Pericardium (tissue), 1 donor: ENCODE results near the genes CELSR2 and GPR61.

- RRBS = 1% methylated on average over 21 of the region's 82 CpGs
Observed at GRCh38 chr1:107056900-107057953, 753 bp downstream of the PRMT6 start.

DNA sequence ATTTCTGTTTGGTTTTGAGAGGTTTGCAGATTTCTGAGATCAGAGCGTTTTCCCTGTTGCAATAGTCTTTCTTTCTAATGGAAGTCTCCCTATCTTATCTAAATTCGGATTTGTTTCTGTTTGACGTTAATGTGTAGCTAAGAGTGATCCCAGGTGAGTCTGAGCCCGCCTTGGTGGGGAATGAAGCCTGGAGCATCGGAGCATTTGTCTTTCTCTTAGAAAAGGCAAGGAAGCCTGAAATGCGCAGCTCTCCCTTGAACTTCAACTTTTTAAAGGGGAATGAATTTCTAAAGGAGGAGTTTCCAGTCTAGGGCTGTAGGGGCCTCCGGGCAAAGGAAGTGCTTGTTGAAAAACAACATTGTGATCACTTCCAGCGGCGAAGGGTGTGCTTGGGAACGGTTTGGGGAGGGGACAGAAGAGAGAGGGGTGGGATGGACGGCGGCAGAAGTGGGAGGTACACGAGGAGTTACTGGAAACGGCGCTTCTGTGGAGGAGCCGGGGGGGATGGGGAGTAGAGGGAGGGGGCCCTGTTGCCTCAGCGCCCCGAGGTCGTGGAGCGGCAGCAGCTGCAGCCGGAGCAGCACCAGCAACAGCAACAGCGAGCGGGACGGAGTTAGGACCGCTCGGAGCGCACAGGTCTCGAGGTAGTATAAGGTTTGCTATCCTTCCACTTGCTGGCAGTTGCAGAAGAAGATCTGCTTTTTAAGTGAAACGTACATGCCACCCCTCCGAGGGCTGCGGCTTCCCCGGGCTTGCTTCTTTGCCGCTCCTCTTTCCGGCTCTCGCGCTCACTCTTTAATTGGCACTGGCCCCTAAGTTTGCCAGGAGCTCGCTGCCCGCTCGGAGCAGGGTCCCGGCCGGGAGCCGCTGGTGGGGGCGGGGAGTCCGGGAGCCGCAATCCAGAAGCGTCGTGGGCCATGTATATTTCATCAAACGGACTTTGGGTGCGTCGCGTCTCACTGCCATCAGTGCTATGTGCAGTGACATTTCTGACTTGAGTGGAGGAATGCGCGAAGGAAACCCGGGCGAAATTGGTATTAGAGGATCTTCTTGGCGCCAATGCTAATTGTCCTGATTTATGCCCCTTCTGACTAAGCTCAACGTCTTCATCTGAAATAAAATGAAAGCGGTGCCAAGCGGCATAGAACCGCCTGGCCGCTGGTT lies 901 bp upstream of the NTNG1 start:
- RRBS = 2% methylated on average over 13 of the region's 61 CpGs

GRCh38 chr1:107306710-107307006 lies 165.8 kb downstream of the NTNG1 start:
- RRBS = no CpG with 5 or more reads among the region's 3 CpGs

DNA sequence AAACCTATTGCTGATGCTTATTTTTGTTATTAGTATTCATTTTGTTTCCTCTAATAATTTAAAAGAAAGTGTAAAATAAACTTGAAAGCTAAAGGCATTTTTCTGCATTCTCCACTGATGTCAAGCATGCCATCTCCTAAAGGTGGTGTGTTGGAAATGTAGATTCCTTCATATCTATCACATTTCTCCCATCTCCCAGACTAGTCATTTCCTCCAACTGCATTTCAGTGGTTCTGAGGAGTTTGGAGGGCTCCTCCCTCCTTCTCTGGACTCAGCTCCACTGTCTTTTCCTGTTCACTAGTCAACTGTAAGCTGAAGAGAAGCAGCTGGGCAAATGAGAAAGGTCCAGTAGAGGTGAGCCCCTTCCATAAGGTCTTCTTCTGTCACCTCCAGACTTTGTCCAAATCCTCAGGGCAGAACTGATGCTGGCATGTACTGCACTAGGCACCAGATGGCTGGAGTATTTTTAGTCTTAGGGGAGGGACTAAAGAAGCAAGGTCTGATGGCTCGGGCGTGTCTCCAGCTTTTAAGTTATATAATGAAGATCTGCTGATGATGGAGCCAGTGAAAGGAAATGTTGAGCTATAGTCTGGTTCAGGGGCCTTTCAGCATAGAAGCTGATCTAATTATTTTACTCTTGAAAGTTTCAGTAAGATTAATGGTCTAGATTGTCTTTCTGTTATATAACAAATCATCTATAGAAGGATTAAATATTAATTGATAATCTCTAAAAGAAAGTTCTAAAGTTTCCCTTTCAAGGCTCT lies 186.1 kb downstream of the NTNG1 start:
- RRBS = no CpG with 5 or more reads among the region's 2 CpGs

DNA sequence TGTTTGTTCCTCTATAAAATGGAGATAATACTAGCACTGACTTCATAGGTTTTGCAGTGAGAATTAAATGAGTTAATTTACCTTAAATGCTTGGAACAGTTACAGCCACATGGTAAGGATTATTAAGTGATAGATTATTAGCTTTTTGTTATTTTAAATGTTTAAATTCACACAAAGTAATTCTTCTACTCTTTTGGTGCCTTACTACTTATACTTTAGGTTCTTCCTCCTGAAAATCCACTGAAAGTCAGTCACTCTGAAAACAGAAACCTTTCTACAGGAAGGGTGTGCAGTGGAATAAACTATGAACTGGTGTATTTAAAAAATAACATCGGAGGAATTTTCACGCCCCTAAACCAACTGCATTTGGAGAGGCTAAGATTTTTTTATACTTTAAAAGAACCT lies 279.7 kb downstream of the VAV3 start:
- RRBS = no CpG with 5 or more reads among the region's 2 CpGs

DNA sequence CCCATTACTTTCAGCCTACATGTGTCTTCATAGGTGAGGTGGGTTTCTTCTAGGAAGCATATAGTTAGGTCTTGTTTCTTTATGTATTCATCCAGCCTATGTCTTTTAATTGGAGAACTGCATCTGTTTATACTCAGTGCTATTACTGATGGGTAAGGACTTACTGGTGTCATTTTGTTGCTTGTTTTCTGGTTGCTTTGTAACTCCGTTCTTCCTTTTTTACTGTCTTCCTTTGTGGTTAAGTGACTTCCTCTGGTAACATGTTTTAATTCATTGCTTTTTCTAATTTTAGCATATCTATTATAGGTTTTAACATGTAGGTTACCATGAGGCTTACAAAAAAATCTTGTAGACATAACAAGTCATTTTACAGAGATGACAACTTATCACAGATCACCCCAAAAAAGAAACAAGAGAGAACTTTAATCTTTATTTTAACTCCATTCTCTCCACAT lies 160.8 kb downstream of the VAV3 start:
- RRBS = no CpG with 5 or more reads among the region's 1 CpG

DNA sequence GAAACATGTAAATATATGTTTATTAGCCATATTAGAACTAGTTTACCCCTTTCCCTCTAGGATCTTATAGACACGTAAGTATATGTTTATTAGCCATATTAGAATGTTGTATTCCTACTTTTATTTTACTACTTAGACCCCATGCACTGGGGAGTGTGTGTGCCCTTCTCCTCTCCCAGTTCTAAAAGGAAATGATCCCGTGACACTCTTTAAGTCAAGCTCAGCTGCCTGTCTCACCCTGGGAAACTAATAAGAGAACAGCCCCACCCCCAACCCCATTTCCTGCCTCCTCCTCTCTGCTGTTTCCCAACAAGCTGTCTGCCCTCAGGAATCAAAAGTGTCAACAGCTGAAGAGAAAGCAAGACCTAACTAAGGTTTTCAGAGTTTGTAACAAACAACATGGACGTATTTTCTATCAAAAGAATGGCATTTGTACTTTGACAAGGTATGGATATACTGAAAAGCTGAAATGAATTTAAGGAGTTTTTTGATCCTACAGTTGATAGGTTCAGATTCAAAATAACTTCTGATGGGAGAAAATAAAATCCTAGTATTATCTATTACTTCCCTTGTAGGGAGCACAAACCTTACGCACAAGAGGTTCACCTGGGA lies 92.6 kb upstream of the VAV3 start:
- RRBS = no CpG with 5 or more reads among the region's 4 CpGs

GRCh38 chr1:108556466-108556871 lies 3.4 kb upstream of the EEIG2 start:
- RRBS = no CpG with 5 or more reads among the region's 4 CpGs

DNA sequence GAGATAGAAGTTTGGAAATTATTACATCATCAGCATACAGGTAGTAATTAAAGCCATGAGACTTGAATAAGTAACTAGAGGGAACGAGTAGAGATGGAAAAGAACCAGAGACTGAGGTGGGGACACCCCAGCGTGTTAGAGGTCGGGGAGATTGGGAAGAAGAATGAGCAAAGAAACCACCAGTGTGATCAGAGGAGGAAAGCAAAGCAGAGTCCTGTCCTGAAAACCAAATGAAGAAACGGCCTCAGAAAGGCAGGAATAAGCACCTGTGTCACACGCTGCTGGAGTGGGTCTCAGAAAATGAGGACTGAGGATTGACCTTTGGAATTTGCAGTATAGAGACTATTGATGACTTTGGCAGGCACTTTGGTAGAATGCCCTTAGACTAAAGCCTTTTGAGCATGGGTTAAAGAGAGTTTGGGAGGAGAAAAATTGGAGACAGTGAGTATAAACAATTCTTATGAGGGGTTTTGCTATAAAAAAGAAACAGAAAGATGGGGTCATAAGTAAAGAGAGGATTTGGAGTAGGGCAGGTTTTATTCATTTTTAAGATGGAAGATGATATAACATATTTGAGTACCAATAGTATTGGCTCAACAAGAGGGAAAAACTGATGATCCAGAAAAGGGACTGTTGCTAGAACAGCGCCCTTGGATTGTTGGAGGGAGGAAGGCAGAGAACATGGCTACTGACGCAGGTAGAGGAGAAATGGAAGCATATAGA lies 43.2 kb downstream of the HENMT1 start:
- RRBS = no CpG with 5 or more reads among the region's 7 CpGs

DNA sequence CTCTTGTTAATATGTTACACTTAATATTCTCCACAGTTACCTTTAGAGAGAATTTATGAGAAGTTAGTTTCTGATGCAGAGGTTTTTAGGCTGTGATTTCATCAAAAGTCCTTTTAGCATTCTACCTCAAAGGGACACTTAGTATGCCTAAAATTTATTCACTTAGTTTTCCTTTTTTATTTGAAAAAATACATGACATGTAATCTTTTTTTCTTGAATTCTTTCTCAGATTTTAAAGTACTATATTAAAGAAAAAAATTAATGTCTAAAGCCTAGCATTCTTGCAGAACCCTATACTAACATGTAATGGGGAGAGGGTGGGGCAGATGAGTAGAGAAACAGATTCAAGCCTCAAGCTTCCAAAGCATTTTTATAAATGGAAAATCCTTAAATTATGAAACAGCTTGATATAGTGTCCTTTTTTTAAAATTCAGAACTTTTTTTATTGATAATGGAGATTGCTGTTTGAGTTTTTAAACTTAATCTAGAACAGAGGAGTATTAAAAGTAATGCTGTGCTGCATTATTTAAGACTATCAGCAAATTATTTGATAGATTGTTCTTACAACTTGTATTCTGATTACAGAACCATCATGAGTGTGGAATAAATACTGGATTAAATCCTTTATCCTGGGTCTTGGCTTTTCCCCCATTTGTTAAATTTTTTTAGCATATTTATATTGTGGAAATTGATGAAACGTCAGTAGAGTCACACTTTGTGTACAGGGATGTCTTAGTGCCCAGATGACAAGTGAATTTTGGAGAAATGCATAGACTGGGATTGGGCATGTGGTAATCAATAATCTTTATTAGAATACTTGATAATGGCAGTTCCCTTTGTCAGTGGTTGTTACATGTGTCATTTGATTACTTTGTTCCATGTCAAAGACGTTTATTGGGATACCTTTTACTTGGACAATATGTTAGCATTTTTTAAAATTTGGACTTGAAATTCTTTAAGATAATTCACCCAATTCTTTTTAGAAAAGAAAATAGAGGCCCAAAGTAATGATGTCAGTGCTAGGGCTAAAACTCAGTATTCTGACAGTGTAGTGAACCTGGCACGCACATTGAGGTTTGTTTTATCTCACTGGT lies 8.8 kb downstream of the PRPF38B start:
- RRBS = no CpG with 5 or more reads among the region's 3 CpGs

DNA sequence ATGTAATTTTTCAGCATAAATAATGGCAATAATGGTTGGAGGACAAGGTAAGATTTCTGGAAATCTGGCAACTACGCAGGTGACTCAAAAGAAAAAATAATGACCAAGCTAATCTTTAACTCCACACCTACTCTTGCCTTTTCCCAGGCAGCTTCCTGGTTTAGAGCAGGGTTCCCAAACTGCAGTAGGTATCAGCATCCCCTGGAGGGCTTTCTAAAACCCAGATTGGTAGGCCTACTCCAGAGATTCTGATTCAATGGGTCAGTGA lies 21.0 kb downstream of the ELAPOR1 start:
- RRBS = no CpG with 5 or more reads among the region's 1 CpG

- RRBS = 23% methylated on average over 2 of the region's 11 CpGs
Observed at GRCh38 chr1:109197132-109197783, 16.5 kb upstream of the SARS1 start.

- RRBS = 2% methylated on average over 55 of the region's 83 CpGs
Observed at GRCh38 chr1:109248926-109249879, at the start of gene CELSR2. Gene CELSR2, plus strand, starts transcription at chr1:109249539.

DNA sequence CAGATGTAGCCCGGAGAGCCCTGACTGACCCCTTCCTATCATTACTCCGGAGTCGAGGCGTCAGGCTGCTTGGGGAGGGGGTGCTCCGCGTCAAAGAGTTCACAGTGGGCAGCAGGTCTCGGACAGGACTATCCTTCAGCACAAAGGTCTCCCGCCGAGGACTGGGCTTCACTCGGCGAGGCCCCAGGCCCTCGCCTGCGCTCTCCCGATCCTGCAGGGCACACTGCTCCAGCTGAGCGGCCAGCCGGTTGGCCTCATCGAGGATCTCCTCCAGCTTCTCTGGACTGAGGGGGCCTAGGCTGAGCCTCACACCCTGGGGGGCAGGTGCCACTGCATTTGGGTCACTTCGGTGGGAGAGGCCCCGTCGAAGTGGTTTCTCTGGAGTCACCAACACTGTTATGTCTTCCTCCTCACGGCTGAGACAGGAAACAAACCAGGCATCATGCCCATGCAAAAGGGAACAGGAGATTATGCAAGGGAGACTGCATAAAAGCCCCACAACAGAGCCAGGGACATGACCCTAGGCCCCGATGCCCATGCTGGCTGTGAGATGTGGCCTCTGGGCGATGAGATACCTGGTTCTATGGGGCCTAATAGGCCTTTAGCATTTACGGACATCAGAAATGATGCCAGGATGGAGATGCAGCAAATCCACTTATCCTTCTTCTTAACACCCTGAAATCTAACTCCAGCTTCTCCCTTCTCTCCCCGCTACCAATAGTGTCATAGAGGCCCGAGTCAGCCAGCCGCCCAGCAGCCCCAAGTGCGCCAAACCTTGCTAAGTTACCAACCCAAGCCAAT lies 1.1 kb downstream of the PSRC1 start:
- RRBS = 80% methylated on average over 1 of the region's 28 CpGs

DNA sequence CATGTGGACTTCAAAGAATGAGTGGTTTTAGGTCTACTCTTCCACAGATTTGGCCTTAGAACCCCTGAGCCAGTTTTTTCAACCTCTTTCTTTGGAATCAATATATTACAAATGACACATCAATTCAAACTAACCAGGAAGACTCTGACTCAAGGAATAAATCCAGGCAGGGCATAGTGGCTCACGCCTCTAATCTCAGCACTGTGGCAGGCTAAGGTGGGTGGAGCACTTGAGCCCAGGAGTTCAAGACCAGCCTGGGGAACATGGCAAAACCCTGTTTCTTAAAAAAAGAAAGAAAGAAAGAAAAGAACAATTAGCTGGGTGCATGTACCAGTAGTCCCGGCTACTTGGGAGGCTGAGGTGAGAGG lies 2.1 kb downstream of the SORT1 start:
- RRBS = no CpG with 5 or more reads among the region's 2 CpGs

- RRBS = no CpG with 5 or more reads among the region's 5 CpGs
Observed at GRCh38 chr1:109425245-109425686, 982 bp downstream of the PSMA5 start.

- RRBS = no CpG with 5 or more reads among the region's 22 CpGs
Observed at GRCh38 chr1:109482927-109483564, 659 bp upstream of the ATXN7L2 start.

DNA sequence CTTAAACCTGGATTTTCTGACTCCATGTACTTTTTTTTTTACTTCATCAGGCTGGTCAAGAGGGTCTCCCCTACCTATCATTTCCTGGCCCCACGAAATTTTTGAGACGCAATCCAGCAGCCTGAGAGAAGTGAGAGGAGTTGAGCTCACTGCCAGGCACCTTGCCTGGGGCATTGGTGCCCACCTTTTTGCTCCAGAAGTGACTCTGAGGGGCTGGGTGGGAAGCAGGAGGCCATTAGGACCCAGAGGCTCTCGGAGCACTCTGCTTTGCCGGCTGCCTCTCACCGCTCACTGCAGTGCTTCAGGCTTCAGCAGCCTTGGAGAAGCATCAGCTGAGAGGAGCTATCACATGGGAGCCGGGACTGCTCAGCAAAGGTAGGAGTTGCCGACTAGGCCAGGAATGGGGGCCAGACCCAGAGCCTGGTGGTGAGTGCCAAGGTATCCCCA lies at the start of gene GPR61:
GPR61 (plus strand) TSS at position 294 of the 447 bp plus-strand sequence.
- RRBS = 24% methylated on average over 3 of the region's 7 CpGs

DNA sequence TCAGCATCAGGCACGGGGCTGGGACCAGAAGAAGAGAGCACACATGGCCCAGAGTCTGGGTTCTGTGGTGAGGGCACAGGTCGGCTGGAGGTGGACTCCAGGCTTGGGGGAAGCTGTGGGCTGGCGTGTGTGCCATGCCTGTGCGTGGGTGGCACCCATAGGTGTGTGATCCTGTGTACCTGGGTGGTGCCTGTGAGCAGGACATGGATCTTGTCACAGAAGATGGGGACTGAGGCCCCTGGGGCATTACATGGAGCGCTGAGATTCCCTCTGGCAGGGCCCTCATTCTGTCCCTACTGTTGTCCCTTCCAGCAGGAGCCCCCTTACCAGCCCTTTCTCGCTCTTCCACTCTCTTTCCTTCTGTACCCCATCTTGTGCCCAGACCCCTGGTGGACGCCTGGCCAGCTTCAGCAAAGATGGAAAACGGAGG lies 466 bp upstream of the EPS8L3 start:
- RRBS = no CpG with 5 or more reads among the region's 8 CpGs